ENCODE results near the genes IL19 and C4BPB.

- PRO-cap = no peak
These were observed 681 bp upstream of the IL19 start for GRCh38 chr1:206769732-206770452.

- PRO-cap = no peak
These were observed at the start of gene IL19 for GRCh38 chr1:206770453-206770954. Gene IL19, plus strand, starts transcription at chr1:206770773.

DNA sequence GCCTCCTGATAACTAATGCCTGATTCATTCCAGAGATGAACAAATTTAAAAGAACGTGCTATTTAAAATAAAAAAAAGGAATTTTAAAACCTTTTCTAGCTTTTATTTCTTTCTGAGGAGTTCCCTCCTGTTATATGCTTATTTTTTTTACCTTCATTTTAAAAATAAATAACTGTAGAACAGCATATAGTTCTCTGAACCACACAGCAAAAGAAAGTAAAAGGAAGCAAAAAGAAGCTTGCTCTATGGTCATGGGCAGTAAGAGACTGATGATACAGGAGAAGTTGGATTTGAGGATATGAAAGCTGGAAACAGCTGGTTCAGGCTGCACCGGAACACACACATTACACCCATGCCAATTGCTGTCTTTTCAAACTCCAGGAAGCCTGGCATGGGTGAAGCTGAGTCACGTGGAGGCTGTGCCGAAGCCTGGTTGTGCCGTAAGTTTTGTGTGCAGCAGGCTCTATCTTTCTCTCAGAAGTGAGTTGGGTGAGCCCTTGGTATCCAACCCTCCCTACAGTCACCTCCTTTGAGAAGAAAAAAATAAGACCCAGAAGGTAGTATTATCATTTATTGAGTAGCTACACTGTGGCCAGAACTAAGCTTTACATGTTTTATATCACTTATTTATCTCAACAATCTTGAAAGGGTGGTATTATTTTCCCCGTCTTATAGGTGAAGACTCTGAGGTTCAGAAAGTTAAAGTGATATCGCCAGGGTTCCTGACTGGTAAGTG is 14.4 kb downstream of the C1orf116 start:
- PRO-cap = no peak

- PRO-cap = no peak
These were observed 12.4 kb downstream of the C1orf116 start for GRCh38 chr1:207020120-207020513.

GRCh38 chr1:207088581-207089851 is at the start of gene C4BPB:
Gene C4BPB, plus strand, starts transcription at chr1:207088860.
- PRO-cap = no peak

DNA sequence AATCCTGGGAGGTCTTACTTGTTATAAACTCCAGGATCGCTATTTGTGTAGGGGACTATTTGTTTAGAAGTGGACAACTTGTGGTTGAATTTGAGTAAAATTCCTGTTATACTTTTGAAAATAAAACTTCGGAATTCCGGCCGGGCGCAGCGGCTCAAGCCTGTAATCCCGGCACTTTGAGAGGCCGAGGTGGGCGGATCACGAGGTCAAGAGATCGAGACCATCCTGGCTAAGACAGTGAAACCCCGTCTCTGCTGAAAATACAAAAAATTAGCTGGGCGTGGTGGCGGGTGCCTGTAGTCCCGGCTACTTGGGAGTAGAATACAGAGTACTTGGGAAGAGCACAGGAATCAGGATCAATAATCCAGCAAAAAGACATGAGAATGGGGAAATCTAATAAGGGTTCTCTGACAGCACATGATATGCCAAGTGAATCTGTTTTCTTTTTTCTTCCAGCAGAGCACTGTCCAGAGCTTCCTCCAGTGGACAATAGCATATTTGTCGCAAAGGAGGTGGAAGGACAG is 1.3 kb downstream of the C4BPB start:
- PRO-cap = no peak

- PRO-cap = no peak
These were observed 80.1 kb upstream of the CD55 start for GRCh38 chr1:207241094-207242061.

- PRO-cap = no peak
These were observed 12.7 kb upstream of the CD55 start for GRCh38 chr1:207308838-207309061.

- PRO-cap = no peak
These were observed 1.4 kb downstream of the CD55 start for GRCh38 chr1:207322710-207323531.

GRCh38 chr1:207809073-207809506 is 57.2 kb downstream of the CD46 start:
- PRO-cap = no peak

- PRO-cap = unidirectional peak, minus-strand start at chr1:207823918
These were observed 72.1 kb downstream of the CD46 start for GRCh38 chr1:207823818-207824479.

GRCh38 chr1:207868801-207869690 is 41.9 kb downstream of the CD34 start:
- PRO-cap = unidirectional peak, minus-strand start at chr1:207869166

DNA sequence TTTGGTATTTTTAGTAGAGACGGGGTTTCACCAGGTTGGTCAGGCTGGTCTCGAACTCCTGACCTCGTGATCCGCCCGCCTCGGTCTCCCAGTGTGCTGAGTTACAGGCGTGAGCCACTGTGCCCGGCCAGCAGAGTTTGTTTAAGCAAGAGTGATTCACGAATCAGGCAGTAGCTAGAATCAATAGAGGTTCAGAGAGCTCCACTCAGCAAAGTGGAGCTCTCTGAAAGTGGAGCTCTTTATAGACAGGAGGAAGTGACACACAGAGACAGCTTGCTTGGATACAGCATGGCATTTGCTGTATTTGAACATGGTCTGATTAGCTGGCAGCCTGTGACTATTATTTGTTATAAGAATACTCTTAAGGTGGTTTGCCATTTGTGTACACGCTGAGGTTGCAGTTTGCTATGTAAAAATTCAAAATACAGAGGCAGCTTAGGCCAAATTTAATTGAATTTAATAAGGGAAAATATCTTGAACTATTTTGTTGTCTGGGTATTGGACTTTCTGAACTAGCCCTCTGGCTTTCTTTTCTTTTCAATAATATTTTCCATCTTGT is 27.2 kb upstream of the CD34 start:
- PRO-cap = no peak

DNA sequence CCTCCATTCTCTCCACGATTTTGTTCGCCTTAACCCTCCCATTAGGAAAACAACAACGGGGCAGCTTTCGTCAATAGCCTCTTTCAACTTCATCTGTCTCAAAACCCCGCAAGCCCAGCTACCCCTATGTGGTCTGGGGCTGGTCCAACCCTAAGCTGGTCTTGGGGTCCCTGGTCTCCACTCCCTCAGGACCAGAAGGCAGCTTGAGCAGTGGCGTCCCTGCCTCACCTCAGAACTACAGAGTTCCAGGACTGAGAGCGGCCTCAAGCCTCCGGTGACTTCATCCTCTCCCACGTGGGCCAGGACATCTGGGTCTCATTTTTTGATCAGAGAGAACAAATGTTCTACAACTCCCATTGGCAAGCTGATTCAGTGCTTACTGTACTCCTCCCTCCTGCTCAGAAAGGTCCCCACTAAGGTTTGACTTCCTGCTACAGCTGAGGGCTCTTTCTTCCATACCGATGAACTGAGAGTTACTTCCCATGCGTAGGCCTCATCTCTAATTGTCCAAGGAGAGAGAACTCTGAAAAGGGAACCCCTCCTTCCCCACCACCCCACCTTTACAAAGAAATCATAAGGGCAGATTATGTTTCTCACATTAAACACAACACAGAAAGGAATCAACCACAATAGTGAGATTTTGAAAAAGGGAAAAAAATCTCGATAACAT is 78.5 kb downstream of the PLXNA2 start:
- PRO-cap = no peak

GRCh38 chr1:208203878-208204090 is 40.4 kb downstream of the PLXNA2 start:
- PRO-cap = no peak

GRCh38 chr1:208239441-208240487 is 4.4 kb downstream of the PLXNA2 start:
- PRO-cap = no peak

DNA sequence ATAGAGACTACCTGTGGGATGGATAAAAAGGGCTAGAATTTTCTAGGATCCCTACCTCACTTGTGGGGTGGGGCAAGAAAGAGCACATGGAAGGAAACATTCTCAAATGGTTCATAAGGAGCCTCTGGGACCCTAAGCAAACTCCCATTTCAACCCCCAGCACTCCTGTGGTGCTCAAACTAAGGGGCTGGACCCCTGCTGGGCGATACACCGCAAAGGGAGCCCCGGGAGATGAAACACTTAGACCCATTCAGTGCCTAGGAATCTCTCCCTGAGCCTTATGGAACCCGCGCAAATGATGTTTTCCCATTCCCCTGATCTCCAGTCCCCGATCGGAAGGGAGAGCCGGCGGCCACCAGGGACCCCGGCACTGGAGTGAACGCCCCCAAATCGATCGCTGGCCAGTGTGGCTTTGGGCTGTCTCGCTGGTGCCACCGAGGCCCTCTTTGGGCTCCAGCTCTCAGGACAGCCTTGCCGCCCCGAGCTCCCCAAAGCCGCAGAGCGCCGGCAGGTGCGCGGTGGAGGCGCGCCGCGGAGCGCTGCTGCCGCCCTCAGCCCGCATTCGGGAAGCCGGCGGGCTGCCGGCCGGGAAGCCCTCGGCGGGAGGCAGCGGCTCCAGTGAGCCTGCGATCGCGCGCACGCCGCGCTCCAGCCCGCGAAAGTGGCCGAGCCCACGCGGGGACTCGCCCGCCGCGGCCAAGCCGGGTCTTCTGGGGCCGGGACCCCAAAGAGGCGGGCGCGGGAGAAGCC is 1.2 kb downstream of the PLXNA2 start:
- PRO-cap = bidirectional peak, plus-strand start at position 561 of the sequence, minus-strand start at position 445 of the sequence

GRCh38 chr1:208245219-208245669 is 1.1 kb upstream of the PLXNA2 start:
- PRO-cap = no peak

- PRO-cap = no peak
These were observed 65.6 kb upstream of the PLXNA2 start for GRCh38 chr1:208309698-208310217.

DNA sequence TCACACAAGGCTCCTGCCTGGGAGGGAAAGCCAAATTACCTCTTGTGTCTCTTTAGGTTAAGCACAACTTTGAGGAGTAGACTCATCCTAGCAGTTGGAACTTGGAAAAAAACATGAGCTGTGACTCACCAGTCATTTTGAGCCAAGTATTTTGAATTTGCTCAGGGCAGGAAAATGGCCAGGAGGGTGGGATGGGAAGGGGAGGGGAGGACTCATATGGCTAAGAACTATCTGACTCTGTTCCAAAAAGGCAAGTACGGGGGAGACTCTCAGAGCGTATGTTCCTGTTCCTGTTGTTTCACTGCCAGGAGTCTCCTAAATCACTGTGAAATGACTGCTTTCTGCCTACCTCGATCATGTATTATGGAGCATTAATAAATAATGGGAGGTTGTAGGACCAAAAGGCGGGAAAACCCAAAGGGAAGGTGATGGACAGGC is 214.3 kb upstream of the CAMK1G start:
- PRO-cap = no peak

All from WTC11 (cell line).